WTC11 (cell line): Measurements from ENCODE around the genes PLA2G4D, SNAP23 and TP53BP1.

DNA sequence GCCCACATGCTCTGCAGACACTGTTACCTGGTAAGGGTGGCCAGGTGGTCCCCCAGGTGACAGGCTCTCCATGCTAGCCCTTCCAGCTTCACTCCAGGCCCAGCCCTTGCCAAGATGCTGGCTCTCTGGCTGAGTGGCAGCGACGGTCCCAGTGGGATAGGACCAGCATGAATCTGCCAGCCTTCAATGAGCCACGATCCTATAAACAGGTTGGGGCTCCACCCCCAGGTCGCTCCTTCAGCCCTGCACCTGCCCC, at the start of gene PLA2G4D:
Gene PLA2G4D, minus strand, starts transcription at position 175 of the 256 bp plus-strand sequence.
- PRO-cap, result no peak

GRCh38 chr15:42157587-42158500, 1.4 kb upstream of the PLA2G4F start:
- PRO-cap, result no peak

DNA sequence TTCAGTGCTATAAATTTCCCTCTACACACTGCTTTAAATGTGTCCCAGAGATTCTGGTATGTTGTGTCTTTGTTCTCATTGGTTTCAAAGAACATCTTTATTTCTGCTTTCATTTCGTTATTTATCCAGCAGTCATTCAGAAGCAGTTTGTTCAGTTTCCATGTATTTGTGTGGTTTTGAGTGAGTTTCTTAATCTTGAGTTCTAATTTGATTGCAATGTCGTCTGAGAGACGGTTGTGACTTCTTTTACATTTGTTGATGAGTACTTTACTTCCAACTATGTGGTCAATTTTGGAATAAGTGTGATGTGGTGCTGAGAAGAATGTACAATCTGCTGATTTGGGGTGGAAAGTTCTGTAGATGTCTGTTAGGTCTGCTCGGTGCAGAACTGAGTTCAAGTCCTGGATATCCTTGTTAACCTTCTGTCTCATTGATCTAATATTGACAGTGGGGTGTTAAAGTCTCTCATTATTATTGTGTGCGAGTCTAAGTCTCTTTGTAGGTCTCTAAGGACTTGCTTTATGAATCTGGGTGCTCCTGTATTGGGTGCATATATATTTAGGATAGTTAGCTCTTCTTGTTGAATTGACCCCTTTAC, 23.5 kb upstream of the GANC start:
- PRO-cap, result no peak

DNA sequence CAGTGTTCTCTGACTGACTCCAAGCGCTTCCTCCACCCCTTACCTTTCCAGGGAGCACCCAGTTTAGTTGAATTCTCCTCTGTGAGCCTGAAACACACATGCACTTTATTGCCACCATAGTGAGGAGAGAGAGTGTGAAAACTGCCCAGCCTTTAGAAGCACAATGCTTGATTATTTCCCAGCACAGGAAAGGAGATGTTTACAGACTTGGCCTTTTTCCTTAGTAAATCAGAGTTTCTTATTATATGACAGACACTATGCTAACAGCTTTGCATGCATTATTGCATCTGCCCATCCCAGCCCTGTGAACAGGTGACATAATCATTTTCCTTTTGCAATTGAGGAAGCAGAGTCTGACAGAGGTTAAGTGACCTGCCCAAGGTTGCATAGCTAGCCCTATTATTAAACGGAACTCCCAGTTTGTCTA, 36.5 kb downstream of the CAPN3 start:
- PRO-cap, result no peak

DNA sequence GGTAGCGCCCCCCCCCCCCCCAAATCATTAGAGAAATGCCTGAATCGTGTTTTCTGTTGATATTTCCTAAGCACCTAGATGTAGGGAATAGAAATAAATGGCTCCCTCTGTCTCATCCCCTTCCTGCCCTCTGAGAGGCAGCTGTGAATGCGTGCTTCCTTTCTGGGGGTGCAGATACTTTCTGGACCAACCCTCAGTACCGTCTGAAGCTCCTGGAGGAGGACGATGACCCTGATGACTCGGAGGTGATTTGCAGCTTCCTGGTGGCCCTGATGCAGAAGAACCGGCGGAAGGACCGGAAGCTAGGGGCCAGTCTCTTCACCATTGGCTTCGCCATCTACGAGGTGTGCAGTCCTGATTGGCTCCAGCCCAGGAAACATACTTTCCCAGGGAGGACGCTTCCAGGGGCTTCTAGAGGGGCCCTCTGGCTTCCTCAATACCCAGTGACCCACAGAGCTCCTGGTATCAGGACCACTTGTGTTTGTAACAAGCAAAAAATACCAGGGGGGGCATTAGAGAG, 42.2 kb downstream of the CAPN3 start:
- PRO-cap, result no peak

DNA sequence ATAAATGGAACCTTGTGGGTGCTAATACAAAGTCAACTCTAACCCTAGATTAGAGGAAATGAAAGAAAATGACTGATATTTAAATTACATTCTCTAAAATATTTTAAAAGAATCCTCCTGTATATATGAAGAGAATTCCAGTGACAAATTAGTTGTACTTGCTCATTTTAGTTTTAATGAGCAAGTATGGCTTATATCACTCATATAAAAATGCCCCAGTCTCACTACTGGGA, 49.2 kb downstream of the ZNF106 start:
- PRO-cap, result no peak

GRCh38 chr15:42494941-42496159, at the start of gene SNAP23:
Gene SNAP23 (plus strand): TSS chr15:42495634.
- PRO-cap, result bidirectional peak, plus-strand start at chr15:42495657, minus-strand start at chr15:42495480

GRCh38 chr15:42508083-42508780, 12.8 kb downstream of the SNAP23 start:
- PRO-cap, result no peak

DNA sequence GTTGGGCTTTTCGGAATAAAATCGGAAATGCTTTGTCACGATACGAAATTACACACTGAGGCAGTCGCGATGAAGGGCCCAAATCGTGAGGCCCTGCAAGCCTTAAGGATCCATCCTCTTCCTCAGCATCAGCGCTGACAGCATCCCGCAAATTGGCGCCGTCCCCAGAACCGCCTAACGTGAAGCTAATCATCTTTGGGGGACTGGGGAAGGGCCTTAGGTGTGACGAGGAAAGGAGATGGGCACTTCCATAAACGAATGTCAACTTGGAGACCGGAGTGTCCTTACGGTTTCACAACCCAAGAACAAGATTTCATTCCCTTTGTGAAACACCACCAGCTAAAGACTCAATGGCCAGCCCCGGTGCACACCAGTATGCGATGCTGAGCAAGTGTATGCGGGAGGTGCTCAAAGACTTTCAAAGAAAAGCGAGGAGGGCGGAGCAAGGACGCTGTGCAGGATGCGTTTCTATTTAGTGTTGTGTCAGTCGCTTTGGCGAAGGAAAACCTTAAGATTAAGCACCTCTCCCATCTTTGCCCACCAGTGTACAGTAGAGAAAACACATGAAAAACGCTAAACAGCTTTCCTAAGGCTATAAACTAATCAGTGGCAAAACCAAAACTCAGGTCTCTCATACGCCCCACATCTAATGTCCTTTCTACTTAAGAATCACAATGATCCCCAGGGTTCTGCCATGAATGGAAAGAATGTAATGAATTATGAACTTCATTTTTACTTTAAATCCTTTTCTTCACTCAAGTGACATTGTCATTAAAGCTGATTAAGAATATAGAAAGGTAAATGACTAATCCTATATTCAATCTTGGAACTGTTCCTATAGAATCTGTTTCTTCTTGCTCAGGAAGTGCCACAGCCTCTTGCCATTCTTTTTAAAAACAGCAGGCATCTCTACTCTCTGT, 906 bp upstream of the TTBK2 start:
- PRO-cap, result no peak

DNA sequence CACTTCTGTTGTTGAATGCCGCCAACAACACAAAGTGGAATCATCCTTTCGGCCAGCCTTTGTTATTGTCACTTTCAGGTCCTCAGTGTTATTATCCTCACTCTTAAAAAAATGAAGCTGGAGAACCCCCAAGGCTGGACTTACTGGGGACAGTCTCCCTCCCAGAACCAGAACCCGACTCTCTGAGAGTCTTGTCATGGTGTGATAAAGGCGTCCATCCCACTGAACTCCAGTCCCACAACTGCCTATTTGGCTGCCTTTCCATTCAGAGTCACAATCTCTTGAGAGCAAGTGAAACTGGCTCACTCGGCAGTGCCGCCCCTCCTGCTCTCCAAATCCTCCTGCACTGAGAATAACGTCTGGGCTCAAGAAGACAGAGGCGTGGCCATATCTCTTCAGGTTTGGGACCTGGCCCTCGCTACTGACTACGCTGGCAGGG, 1.3 kb downstream of the LCMT2 start:
- PRO-cap, result no peak

DNA sequence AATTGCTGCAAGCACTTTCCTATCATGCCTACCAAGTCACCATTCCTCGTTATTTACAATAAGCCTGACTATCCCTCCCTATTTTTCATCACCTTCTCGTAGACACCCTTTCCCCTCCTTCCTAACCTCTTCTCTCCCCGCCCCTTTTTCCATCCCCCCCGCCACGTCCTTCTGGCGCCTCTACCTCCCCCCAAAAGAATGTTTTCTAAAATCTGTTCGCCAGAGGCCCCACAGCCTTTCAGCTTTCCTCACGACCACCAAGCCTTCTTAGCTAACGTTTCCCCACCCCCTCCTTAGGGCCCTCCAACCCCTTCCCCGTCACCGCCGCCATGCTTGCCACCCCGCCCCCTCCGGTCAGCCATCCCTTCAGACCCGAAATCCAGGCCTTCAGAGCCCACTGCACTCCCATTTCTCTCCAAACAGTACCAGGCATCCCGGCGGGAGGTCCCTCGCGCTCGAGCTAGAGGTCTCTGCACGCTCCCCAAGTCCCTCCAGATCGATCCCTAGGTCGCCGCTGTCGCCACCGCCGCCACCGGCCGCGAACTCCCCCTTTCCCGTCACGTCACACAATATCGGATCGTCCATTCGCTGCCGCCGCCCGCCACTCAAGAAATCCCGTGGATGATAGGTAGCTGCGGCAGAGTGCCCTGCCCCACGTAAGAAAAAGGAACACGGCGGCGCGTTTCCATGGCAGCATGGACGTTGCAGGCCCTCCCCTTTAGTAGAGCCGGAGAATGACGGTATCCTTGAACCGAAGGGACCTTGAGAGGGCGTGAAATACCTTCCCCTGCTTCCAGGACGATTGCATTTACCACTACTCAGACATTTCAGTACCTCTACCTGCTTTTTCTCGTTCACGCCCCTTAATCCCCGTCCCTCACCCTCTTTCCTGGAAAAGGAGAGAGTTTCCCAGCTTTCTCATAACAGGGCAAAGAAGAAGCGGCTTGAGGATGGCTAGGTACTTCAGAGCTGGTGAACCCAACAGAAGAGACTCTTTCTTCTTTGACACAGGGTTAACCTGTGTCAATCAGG, at the start of gene TP53BP1:
Gene TP53BP1, minus strand, starts transcription at position 546 of the 1,032 bp plus-strand sequence.
- PRO-cap, result bidirectional peak, plus-strand start at position 743 of the sequence, minus-strand start at position 546 of the sequence

DNA sequence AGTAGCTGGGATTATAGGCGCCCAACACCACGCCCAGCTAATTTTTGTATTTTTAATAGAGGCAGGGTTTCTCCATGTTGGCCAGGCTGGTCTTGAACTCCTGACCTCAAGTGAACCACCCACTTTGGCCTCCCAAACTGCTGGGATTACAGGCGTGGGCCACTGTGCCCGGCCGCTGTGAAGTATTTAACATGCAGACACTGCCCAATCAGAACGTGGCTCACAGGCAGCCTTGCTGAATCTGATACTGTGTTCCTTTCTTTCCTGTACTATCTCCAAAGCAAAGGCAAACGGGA, 7.9 kb upstream of the MAP1A start:
- PRO-cap, result no peak

DNA sequence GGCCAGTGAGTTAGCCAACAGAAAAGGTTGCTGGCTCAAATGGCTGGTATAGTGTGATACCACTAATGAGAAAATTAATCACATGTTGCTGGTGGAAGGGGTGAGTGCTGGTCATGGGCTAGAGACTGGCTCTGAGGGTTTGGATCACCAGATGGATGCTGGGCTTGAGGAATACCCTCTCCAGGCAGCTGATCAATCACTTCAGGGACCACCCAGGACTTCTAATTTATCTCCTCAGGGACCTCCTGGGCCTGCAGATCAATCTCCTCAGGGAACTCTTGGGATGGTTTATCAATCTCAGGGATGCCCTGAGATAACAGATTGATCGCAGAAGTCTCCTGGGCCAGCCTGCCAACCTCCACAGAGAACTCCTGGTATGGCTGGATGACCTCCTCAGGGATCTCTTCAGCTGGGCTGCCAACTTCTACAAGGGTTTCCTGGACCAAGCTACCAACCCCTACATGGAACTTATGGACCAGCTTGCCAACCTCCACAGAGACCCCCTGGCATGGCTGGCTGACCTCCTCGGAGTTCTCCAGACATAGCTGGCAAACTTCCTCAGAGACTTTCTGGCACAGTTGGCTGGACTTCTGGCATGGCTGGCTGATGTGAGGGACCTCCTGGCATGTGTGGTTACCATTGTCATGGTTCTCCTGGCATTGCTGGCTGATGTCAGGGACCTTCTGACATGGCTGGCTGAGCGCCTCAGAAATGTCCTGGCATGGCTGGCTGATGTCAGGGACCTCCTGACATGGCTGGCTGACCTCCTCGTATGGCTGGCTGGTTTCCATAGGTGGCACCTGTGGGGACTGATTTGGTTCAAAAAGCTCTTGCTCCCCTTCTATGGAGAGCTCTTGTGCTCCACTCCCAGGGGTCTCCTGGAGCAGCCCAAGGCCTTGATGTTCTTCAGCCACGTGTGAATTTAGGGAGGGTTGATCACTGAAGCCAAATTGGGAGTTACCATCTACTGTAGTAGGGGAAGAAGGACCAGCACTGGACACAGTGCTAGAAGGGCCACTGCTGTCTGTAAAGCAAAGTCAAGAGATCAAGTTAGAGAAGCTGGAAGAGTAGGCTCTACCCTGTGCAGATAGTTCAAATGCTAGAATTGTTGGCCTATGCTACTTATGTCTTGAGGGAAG, 17.4 kb downstream of the MAP1A start:
- PRO-cap, result no peak

DNA sequence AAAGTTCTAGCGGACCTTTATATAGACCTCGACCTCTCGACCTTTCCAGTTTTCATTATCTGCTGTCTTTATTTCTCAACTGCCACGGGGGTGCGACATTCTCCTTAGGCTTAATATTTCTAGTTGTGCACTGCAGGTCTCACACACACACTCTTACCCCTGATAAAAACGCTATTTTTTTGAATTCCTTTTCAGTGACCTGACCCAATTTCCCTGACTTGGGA, 5.6 kb upstream of the CKMT1A start:
- PRO-cap, result no peak

DNA sequence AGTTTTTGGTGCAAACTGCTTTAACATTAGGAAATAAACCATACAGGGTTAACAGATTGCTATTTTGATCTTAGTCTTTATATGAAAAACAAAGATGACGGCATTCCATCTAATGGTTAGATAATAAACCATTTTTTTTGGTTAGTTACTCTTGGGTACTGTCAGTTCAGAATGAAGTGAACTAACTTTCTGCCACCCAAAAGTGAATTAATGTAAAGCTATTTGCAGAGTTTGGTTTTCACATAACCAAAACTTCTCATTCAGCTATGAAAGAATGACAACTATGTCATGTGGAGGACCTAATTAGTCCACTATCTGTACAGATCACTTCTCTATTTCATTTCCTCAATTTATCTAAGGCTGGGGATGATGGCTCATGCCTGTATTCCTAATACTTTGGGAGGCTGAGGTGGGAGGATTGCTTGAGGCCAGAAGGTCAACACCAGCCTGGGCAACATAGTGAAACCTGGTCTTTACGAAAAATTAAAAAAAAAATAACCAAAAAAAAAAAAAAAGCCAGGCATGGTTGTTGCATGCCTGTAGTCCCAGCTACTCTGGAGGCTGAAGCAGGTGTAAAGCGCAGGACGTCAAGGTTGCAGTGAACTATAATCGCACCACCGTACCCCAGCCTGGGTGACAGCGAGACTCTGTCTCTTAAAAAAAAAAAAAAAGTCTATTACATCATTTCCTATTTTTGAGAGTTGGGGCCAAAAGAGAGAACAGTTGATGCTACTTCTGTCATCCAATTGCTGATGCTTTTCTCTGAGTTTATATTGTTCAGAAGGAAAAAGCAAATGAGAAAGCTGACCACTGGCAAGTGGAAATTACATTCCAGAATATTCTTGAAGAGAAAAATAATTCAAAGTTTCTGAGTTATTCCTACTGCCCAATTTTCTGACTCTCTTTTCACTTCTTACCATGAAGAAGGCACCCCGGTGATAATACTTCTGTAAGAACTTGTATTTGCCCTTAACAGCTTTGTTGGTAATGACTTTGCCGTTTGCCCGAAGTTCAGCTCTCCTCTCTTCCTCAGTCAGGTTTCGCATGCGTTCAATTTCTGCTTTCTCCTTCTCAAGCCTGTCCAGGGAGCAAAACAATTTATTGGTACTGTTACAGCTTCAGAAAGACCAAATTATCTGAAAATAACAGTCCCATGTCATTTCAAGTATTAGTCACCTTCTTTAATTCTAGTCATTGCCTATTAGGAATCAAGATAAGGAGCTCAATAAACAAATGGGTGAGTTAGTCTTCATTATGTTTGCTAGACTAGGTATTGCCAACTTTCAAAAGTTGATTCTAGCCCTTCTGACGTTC, 8.9 kb downstream of the HYPK start:
- PRO-cap, result no peak

DNA sequence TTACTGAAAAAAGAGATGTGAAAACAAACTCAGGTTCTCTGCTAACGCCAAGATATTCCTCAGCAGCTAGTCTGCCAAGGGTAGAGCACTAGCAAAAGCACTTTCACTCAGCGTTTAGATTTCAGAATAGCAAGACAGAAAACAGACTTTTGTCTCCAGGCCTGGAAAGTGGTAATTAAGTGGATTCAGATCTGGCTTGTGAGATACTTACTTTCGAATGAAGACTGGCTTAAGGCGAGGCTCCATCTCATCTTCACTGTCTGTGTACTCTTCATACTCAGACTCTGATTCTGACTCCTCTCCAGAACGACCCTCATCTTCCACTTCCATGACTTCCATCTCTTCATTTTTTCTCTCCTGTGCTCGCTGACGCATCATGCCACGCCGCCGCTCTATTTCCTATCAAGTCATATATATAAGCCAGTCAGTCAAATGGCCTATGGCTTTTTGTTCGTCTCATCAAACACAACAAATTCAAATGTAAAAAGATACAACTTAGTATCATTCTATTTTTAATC, 10.1 kb downstream of the MFAP1 start:
- PRO-cap, result no peak

DNA sequence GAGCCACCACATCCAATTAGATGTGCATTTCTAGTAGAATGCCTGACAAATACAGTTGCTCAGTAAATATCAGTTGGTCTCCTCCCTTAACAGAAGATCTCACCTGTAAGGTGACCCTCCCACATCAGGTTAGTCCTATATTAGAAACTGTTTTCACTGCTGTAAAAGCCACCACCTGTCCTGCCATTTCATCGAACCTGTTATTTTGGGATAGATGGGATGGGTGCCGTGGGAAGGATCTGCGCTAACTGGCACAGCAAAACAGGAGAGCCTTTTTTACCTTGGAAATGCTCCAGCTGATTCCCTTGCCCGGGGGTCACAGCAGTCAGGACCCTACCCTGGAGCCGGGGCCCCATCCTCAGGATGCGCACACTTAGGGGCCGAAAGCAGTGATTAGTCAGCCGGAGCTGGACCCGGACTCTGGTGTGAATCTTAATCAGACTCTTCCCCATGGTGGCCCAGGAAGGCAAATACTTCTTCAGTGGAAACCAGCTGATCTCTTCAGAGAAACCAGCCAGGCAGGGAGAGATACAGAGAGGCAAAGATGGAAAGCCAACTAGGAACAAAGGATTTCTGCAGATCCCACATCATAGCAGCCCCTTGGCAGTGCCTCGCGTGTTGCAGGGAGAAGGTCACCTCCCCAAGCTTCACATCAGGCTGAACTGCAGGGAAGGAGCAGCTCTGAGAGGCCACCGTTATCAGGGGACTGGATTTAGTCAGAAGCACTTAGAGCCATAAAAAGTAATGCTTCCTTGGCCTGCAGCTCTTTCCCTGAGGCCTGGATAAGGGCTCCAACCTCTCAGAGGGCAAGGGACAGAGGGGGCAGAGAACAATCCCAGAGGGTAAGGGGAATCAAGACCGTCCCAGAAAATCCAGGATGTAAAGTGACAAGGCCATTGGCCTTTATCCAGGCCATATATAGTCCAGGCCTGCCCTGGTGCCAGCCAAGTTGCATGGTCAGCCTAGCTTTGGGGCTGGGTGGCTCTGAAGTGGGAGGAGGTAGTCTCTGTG, 52.7 kb downstream of the WDR76 start:
- PRO-cap, result no peak

DNA sequence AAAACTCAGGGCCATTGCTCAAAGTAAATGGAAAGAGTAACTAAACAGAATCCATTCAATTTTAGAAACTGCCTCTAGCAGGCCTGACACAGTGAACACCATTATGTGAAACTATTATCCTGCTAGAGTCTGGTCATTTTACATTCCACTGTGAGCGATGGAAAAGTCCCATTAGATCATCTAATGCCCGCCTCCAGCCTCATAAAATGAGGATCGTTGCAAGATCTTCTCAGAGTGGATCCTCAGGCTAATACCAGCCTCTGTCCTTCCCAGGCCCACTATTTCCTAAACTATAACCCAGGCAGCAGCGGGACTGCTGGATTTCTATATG, 107.7 kb downstream of the WDR76 start:
- PRO-cap, result no peak

DNA sequence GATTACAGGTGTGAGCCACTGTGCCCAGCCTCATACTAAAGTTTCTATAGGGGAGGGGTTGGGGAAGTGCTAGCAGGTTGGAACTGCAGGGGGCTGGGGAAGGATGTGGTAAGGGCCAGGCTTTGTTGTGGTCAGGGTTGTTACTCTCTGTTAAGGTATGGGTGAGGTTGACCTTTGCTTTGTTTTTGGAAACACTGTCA, 150.2 kb downstream of the WDR76 start:
- PRO-cap, result unidirectional peak, minus-strand start at position 105 of the sequence

DNA sequence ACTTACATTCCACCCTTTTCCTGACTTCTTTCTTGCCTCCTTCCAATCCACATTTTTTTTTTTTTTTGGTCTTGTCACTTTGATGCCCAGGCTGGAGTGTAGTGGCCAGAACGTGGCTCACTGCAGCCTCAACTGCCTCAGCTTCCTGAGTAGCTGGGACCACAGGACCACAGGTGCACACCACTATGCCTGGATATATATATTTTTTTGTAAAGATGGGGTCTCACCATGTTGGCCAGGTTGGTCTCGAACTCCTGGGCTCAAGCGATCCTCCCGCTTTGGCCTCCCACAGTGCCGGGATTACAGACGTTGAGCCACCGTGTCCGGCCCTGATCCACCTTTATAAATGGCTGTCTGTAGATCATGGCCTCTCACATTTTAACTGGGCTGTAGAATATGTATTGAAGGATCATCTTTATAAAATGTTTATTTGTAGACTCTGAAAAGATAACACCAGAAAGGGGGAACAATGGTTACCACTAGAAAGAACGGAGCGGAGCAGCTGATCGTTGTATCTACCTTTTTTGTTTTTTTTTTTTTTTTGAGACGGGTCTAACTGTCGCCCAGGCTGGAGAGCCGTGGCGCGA, 1.8 kb upstream of the EIF3J start:
- PRO-cap, result no peak